Measurements from ENCODE around the gene SLC44A3.

GRCh38 chr1:93775159-93775552 is 93.5 kb upstream of the BCAR3 start:
- PRO-cap = no peak

DNA sequence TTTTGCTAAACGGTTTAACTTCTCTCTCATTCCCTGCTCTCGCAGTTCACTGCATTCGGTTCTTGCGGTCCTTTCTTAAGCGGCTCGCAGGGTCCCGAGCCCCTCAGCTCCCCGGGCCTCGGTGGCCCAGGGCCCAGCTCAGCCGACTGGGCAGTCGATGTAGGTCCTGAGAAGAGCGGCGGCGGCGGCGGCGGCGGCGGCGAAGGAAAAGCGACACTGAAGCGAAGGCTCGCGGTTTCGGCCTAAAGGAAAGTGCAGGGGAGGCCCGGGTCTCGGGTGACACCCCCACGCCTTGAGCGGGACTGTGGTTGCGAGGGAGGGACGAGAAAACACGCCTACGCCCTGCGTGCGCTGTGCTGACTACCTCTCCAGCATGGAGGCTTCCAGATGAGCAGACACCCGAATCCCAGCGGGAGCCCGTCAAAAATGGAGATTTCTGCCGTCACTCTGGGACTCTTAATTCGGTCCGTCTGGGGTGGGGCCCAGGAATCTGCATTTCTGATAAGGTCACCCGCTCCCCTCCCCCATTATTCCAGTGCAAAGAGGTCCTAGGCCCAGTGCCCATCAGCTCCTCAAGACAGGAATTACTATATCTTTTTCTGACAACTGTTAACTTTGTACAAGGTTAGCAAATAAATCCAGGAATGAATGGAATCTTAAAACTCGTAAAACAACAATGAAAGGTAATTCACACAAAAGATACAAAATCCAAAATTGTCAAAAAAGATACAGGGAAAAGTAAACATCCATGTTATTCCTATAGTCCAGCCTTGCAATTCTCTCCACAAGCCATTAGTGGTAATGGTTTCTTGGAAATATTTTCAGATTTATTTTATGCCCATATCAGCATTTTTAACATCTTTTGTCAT is 31.1 kb downstream of the DNTTIP2 start:
- PRO-cap = bidirectional peak, plus-strand start at position 305 of the sequence, minus-strand start at position 218 of the sequence; unidirectional peak, minus-strand start at position 463 of the sequence

GRCh38 chr1:93907614-93908108 is 1.6 kb downstream of the GCLM start:
- PRO-cap = no peak

- PRO-cap = unidirectional peak, plus-strand start at chr1:93908689; bidirectional peak, plus-strand start at chr1:93908830, minus-strand start at chr1:93908737
Observed at GRCh38 chr1:93908582-93909131, 573 bp downstream of the GCLM start.

DNA sequence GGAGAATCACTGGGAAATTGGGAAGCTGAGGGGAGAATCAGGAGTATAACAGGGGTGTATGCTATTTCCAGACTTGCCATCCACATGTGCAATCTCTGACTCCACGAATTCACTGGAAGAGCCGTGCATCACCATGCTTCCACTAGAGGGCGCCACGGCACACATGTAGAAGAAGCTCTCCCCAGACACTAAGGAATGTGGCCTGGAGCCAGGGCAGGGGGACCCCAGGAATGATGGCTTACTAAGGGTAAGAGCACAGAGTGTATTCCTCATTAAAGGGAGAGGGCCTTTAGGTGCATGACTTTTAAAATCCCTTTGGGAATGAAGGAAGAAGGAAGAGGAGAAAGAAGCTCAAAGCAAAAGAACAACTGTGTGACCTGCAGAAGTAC is 81.4 kb downstream of the ABCA4 start:
- PRO-cap = no peak

DNA sequence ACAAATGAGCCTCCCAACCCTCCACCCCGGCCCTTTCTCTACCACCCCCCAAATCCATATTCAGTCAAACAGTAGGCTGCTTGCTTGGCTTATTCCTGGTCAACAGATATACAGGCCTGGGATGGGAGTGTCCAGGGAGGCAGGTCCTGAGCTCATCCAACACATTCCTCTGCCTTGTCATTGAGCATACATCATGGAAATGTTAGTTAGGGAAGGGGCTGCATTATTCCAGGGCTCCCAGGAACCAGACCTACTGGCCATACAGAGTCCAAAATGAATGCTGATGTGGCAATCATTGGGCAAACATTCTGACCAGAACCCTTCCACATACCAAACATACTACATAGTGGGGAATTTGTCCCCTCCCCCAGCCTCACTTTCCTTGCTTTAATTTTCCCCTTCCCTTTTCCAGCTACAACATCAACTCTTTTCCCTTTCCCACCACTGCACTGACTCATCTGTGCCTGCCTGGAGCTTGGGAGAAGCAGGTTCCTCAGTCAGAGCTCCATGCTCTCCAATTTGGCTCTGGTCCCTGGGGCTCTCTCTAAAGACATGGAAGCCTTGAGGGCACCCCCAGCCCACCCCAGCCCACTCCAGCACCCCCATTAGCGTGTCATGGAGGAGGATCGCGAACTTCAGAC is 58.9 kb downstream of the ABCA4 start:
- PRO-cap = no peak

- PRO-cap = no peak
Observed at GRCh38 chr1:94105066-94106071, 15.6 kb downstream of the ABCA4 start.

DNA sequence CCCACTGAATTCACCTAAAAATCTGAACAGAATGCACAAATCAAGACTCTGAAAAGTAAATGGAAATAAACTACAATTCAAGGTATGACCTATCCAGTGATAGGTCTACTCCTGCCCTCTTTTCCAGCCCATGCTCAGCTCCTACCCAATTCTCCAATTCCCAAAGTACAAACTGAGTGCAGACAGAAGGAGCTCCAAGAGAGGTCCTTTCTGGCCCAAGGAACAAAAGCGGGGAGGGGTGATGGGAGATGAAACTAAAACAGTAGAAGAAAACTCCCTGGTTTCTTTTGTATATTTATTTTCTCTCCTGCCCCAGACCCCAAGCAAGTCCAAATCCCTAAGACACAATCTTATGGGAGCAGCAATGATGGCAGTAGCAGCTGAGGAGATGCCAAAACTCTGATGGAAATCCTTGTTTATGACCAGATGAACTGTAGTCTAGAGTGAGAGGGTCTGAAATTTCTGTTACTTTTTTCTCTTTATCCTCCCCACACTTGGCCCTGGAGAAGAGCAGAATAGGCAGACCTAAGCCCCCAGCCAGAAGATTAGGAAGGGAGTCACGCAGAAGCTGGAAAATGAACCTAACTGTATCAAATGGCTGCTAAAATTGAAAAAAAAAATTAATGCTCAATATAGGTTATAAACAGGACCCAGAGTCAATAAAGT is 45.0 kb downstream of the ARHGAP29 start:
- PRO-cap = no peak

GRCh38 chr1:94236155-94236741 is 1.1 kb downstream of the ARHGAP29 start:
- PRO-cap = no peak

GRCh38 chr1:94295662-94296583 is 58.5 kb upstream of the ARHGAP29 start:
- PRO-cap = no peak

- PRO-cap = no peak
Observed at GRCh38 chr1:94382069-94382622, 36.0 kb upstream of the ABCD3 start.

DNA sequence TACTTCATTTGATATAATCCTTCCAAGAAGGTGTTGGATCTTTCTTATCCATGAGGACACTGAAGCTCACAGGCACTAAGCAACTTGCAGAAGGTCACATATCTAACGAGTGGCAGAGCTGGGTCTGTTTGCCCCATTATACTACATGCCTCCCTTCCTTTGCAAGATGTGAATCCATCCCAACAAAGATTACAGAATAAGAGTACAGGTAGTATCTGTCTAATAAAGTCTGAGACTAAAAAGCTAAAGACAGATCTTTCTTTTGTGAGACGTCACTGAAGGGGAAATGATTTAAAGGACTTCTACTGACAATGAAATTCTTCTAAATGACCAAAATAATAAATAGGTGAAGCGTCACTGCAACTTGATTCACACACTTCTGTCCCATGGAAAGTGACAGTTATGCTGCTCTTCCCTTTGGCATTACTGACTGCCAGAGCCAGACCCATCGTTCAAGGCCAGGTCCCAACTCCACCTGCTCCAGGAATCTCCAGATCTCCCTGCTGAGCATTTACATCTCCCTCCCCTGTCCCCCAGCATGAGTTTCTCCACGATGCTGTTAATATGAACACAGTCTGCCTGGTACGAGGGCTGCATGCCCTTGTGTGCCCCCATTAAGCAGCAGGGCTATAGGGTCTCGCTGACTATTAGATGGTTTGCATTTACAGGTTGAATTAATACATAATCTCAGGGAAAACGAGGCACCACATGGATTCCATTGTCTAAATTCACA is 4.5 kb downstream of the F3 start:
- PRO-cap = no peak

GRCh38 chr1:94542983-94543473 is 1.5 kb upstream of the F3 start:
- PRO-cap = no peak

DNA sequence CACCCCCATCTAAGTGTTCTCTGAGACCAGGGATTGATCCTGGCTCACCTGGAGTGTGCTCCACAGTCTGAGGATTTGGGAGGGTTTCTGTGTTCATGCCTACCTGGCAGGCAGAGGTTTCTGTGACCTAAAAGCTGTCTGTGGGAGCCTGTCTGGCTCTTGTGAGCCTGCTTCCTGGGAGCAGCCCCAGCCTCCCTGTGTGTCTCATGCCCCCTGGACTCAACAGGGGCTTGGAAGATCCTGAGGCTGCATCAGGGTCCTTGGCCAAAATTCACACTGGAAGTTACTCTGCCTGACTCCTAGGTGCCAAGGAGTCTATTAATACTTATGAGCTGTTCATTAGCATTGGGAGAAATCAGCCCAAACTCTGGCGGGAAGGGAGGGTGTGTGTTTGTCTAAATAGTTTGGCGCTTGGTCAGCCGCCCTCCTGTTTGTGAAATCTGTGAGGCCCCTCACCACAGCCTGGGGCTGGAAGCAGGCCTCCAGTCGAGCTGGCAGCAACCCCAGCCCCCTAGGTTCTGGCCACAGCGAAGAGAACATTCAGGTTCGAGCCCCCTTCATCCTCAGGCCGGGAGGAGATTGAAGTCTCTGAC is 82.0 kb upstream of the F3 start:
- PRO-cap = no peak

GRCh38 chr1:94753291-94753994 is 66.7 kb upstream of the SLC44A3 start:
- PRO-cap = no peak

- PRO-cap = bidirectional peak, plus-strand start at chr1:94820278, minus-strand start at chr1:94820157
Observed at GRCh38 chr1:94819658-94820835, at the start of gene SLC44A3. TSS of gene SLC44A3 (plus strand) at chr1:94820357.

DNA sequence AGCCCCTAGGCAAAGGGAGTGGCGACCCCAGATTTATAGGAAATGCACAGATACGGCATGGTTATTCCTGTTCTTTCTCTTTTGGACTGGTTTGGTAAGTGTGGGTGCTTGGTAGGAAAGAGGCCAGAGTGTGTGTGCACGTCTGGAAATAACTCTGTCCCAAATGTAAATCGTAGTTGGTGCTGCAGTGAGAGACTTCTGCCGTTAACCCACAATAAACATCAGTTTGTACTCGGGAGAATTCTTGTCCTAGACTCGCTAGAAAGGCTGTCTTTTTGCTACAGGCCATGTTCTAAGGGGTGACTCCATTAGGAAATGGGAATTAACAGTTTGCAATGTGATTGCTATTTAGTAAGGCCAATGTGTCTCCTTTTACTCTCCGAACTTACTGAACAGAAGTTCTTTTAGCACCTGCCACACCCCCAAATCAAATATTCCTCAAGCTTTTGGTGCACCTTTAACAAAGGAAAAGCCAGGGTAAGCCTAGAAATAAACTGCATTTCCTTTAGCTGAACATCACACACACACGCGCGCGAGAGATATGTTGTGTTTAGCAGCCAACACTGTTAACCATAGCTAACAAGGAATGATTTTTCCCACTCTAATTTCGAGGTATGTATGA is 917 bp downstream of the SLC44A3 start:
- PRO-cap = no peak

GRCh38 chr1:94821632-94822308 is 1.6 kb downstream of the SLC44A3 start:
- PRO-cap = no peak

GRCh38 chr1:94947458-94947841 is 20.5 kb upstream of the CNN3 start:
- PRO-cap = no peak

- PRO-cap = no peak
Observed at GRCh38 chr1:94961597-94961993, 34.7 kb upstream of the CNN3 start.